Peripheral blood mononuclear cell (primary cell): ENCODE data around the gene PKP1.

GRCh38 chr1:198643164-198643583, 4.3 kb downstream of the PTPRC start:
- PRO-cap, 8 experiments, result peak in 6 of 8 experiments; most common plus-strand start chr1:198643439 (in 3)

DNA sequence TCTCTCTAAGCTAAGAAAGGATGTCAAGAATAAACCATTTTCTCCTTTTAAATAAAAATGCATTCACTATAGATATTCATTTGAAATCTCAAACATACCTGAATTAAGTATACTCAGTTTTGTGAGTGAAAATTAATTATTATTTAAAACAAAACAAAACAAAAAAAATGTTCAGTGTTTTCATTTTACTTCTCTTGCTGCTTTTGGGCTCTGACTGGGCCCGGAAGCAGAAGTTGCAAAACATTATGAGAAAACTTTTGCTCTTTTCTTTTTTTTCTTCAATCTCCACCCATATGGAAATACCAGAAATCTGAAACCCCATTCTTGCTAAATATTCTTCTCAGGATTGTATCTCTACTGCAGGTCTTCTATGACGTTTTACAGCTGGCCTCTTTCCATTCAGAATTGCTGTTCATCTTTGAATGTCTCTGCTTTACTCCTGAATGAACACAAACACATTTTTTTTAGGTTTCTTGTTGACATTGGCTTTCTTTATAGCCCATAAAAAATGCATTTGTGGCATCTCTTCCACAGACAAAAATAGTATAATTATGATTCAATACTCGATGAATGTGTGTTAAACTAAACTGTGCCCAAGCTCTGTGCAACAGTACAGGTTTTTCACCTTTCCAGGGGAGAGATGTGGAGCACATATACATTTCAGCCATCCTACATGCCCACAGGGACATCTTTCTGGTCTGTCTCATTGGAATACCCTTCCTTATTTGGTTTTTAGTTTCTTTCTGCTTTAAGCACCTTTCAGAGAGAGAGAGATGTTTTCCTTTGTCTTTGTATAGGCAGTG, 18.7 kb downstream of the PTPRC start:
- PRO-cap, 8 experiments, result peak in 7 of 8 experiments; most common plus-strand start position 376 of the sequence (in 7); most common minus-strand start position 216 of the sequence (in 1)

DNA sequence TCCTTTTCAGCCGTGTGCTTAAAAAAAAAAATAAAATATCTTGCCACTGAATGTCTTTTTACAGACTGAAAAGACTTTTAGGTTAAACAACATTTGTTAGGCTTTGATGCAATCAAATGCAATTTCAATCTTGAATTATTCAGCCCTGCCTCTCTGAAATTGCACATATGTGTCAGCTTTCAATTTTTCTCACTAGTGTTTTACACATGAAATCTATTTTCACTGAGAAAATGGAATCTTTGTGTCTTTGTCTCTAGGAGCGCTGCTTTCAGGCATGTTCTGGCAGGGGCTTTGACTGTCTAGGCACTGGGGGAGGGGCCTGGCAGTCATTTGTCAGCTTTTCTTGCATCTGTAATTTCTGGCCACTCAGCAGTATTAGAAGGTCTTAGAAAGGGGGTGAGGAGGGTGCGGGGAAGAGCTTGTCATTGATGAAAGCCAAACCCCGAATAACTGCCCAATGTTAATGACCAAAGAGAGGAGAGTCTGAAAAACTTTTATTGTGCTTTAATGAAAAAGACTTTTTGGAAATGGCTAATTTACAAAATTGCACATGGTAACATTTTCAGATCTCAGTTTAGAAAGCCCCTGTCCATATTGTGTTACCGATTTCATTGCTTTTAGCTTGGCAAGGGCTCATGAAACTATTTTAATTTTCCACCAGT, 264.4 kb downstream of the PTPRC start:
- PRO-cap, 8 experiments, result no peak in any of the 8 experiments

DNA sequence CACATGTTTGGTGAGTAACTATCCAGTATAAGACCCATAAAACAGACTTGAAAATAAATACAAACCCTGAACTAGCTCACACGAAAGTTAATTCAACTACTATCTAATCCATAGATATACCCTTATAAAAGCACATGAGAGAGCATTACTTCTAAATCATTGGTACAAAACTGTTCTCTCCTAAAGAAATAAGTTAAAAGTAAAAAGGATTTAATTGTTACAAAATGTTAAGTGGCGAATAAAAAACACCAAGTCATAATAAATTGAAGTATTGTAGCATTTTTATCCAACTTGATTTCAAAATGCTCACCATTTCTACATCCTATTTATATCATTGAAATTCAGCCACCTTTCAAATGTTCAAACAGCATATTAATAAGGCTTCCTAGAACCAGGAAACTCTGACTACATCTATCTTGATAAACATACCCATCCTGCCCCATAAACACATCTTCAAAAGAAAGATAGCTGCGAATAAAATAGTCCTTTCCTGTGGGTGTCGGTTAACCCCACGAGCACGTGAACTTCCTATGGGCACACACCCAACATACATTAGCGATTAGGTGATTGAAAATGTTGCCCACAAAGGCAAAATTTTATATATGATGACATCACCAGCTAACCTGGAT, 295.8 kb downstream of the PTPRC start:
- PRO-cap, 8 experiments, result peak in 1 of 8 experiments; most common minus-strand start position 525 of the sequence (in 1)

DNA sequence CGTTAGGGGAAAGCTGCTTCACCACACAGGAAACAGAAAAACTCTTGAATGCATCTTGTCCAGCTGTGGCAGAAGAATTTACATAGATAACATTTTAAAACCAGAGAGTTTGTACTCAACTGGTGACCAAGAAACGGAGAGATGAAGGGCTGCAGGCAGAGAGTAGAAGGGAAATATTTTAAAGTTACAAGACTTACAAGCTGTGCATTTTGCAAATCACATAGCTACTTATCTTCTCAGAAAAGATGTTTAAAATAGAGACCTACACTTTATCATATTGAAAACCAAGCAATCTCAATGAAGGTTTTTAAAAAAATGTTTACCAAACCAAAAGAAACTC, 402.9 kb downstream of the PTPRC start:
- PRO-cap, 8 experiments, result no peak in any of the 8 experiments

DNA sequence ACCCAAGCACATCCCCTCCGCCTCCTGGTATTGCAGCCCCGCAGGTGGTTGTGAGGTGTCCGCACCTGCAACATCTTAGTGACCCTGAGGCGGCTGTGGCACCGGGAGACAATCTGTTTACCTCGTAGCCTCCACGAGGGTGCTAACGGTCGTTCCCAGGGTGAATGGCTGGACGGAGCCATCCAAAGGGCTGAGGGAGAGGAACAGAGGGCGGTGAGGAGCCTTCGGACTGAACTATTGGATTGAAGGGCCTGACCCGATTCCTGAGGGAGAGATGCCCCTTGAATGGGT, 2.2 kb downstream of the NR5A2 start:
- PRO-cap, 8 experiments, result no peak in any of the 8 experiments

GRCh38 chr1:200038812-200039183, 11.3 kb downstream of the NR5A2 start:
- PRO-cap, 8 experiments, result no peak in any of the 8 experiments

DNA sequence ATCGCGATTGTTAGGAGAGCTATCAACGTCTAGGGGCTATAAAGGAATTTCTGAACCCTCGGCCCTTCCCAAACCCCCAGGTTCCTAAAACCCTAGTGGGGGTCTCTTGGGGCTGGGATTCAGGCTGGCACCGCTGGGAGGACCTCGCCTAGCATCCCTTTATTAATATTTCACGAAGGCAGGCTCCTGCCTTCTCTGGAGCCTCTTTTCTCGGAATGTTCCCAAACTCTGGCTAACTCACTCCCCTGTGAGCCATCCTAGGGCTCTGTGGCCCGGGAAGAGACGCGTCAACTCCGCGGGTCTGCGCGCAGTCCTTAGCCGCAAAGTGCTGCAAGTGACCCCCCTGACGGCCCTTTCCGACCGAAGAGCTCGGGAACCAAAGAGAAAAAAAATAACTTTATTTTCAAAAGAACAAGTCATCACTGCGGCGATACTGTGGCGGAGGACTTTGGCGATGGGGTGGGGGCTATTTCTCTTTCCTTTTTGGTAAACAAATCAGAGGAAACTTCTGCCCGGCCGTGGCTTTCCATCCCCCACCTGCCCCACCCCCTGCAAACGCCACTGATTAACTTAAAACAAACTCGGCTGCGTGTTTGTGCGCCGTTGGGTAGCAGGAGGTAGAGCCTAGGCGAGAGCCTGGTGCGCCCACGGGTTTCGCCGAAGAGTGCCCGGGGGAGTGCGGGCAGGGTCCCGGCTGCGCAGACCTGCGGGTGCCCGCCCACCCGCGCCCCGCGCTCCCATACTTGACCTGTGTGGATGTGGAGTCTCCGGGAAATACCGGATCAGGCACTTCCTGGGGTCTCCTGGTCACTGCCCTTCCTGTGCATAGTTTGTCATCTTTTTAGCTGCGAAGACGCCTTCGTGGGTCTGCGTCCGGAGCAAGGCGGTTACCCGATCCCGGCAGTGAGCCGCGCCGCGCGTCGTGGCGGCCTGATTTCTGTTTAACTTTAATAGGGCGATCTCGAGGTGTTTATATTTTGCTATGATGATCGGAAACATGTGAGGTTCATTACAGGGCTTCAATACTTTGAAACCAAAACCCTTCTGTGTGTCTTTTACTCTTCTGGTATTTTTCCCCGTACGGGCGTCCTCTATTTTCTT, 14.8 kb downstream of the NR5A2 start:
- PRO-cap, 8 experiments, result no peak in any of the 8 experiments

DNA sequence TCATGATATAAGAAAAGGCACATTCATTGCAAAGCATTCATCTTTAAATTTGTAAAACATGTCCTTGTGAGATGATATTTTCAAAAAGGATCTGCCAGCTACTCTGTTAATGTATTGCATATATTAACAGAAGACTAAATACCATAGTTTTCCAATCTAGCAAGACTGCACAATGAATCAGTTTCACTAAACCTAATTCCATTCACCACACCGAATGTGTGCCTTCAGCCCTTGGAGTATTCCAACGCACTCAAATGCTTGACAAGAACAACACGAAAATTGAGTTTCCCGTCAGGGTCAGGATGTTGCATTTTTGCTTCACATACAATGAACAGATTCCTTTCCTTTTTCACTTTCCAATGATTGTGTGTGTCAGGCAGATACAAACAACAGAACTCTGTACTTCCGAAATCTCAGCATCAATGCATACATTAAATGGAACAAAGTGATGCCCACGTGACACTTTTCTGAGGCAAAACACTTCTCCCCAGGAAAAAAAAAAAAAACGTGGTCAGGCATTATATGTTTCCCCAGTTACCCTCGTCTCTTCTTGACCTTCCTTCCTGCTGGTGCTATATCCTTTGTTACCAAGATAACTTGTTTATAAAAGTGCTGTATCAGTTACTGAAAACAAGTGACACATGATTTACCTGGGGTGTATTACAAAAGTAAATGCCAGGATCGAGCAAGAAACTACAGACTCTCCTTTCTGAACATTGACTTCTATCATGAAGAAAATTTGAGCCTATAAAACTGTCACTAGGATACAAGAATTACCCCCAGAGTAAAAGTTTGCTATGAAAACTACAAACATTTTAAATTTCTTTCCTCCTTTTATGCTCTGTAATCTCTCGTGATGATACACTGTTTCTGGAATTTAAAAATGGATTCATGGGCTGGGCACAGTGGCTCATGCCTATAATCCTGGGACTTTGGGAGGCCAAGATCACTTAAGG, 181.7 kb downstream of the ZNF281 start:
- PRO-cap, 8 experiments, result no peak in any of the 8 experiments

- PRO-cap, 8 experiments, result no peak in any of the 8 experiments
Measured at GRCh38 chr1:200372184-200372485, 37.7 kb downstream of the ZNF281 start.

DNA sequence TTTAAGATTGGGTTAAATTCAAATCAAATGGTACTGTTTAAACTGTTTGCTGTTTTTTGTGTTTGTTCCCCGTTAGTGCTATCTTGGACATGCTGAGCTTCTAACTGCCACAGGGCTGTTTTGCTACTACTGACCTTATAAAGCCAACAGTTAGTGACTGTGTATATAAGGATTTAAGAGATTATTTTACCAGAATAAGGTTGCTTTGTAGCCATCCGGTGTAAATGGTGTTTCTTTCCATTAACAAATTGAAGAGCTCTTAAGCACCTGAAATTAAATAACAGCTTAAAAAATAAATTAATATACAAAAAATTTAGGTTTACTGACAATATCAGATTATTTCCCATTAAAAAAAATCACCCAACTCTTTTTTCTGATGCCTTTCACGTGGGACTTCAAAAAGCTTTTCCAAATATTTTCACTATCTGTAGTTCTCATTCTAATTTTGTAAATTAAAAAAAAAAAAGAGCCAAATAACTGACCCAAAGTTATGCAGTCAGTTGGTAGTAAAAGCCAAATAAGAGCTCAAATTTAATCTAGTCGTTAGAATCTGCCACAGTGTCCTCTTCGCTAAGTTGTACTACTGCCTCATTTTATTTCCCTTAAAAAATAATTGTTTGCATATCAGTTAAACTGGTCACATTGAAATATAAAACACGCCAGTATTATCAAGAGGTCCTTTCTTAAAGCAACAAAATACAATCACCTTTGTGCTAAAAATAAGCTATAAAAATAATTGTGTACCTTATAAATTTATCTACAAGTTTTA, 36.7 kb downstream of the ZNF281 start:
- PRO-cap, 8 experiments, result no peak in any of the 8 experiments

DNA sequence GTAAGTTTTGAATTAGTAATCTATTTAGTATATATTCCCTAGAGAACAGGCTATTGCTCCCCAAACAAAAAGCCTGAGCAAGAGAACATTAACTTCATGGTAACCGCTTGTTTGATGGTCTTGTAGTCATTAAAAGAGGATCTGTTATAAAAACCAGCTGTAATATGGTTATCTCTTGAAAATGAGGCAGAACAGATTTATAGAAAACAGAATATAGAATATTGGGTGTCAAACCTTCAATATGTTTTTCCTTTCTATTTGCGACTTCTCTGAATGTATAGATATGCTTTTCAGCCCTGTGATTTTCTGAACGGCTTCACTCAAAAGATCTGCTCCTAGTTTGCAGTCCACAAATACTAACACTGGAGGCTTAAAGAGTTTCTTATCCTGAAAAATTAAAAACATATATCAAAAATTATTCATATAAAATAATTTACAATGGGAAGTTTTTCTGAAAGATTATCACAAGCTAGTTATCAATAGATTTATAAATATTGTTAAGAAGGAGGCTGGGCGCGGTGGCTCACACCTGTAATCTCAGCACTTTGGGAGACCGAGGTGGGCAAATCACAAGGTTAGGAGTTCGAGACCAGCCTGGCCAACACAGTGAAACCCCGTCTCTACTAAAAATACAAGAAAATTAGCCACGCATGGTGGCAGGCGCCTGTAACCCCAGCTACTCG, 20.7 kb downstream of the DDX59 start:
- PRO-cap, 8 experiments, result no peak in any of the 8 experiments

DNA sequence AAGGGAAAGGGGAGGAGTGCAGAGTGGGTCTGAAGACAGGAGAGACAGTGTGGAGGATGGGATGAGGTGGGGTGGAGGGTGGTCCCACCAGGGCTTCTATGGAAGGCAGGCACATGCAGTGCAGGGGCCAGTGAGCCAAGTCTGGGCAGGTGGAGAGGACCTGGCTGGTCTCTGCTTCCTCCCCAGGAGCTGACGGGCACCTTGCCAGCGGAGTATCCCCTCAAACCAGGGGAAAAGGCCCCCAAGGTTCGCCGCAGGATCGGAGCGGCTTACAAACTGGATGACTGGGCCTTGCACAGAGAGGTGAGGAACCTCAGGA, 5.2 kb downstream of the INAVA start:
- PRO-cap, 8 experiments, result no peak in any of the 8 experiments

DNA sequence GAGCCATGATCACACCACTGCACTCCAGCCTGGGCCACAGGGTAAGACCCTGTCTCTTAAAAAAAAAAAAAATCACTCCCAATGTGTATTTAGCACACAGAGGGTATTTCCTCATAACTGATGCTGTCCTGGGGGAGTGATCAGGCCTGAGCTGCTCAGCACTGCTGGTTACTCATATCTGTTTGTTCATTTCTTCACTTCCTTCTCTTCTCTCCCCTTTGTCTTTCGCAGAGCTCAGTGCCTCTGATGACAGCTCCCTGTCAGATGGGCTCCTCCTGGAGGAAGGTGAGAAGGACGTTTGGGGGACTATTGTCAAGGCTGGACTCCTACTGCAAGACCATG, 12.9 kb downstream of the INAVA start:
- PRO-cap, 8 experiments, result no peak in any of the 8 experiments

DNA sequence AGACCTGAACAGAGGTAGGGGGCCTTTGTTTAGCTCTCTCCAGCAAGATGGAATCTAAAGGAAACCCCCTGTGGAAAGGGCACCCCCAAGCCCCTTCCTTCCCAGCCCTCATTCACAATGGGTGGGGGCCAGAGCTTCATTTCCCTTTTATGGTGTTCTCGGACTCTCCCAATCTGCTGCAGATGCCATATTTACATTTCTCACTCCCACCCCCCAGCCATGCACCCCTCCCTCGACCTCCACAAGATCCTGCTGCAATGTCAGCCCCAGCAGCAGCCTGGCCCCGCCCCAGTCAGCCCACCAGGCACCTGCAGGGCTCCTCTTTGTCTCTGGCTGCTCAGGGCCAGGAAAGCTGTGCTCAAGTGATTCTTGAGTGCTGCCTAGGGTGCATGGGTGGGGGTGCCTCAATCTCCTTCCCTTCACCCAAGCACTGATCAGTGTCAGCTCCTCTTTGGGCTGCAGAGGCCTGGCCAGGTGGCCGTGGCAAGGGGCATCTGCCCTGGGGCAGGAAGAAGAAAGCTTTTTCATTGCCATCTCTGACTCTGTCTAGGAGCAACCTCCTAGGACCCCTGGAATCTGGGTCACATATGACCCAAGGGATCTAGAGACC, 1.7 kb downstream of the KIF21B start:
- PRO-cap, 8 experiments, result no peak in any of the 8 experiments

GRCh38 chr1:201282930-201284007, at the start of gene PKP1:
Gene PKP1 (plus strand): TSS chr1:201283506.
- PRO-cap, 8 experiments, result peak in 1 of 8 experiments; most common plus-strand start chr1:201283506 (in 1)

GRCh38 chr1:201284008-201284360, 678 bp downstream of the PKP1 start:
- PRO-cap, 8 experiments, result no peak in any of the 8 experiments

- PRO-cap, 8 experiments, result no peak in any of the 8 experiments
Measured at GRCh38 chr1:201505846-201506456, 972 bp downstream of the CSRP1 start.

- PRO-cap, 8 experiments, result no peak in any of the 8 experiments
Measured at GRCh38 chr1:201535506-201536111, 3.3 kb upstream of the NAV1 start.

DNA sequence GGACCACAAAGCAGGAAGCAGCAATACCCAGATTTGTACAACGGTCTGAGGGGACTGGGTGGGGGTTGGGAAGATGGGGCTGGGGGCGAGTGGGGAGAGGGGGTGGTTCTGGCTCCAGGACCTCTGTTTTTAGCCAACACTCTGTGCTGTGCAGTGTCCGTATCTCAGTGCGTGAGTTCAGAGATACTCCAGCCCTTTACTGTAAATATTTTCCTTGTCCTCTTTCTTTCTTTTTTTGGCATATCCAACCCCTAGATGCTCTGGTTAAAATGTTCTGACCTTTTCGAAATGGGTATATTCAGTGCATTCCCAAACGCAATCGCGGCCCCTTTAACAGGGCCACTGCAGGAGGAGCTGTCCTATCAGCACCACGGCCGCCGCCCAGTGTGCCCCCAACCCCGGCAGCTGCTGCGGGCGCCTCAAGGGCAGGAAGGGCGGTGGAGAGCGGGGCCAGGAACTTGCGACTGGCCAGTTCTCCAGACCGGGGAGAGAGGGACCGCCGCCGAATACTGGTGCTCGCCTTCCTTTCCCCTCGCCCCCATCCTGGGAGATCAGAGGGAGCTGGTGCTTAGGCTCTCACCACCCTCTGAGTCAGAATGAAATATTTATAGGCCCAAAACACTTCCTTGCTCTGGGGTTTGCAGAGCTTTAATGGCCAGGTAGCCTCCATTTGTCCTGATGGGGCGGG, 75.2 kb downstream of the NAV1 start:
- PRO-cap, 8 experiments, result no peak in any of the 8 experiments